SJCRH30 (cell line): Measurements from ENCODE around the genes ZNF32 and OR13A1.

DNA sequence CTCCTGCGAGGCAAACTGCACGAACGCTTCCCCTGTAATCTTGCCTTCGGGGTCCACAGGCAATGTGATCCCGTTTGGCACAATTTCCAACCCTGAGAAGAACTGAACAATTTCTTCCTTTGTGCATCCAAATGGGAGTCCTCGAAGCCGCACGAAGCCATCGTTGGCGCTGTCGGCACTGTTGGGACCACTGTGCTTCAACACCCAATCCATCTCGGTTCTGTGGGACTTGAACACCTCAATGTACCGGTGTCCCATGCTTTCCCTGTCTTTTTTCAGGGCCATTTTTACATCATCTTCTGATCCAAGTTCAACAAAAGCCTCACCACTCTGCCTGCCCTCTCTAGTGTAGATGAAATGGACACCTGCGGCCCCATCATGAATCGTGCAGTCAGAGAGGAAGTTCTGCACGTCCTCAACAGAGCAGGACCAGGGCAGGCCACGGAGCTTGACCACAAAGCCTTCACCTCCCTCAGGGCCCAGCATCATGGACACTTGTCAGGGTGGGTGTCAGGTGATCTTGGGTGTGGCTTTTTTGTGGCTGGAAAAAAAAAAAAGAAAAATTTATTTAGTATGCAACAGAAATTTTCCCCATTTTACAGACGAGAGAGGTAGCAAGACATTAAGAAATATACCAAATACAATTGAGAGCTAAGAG, 16.1 kb downstream of the FXYD4 start:
- RAMPAGE, long total RNA, result no peak

DNA sequence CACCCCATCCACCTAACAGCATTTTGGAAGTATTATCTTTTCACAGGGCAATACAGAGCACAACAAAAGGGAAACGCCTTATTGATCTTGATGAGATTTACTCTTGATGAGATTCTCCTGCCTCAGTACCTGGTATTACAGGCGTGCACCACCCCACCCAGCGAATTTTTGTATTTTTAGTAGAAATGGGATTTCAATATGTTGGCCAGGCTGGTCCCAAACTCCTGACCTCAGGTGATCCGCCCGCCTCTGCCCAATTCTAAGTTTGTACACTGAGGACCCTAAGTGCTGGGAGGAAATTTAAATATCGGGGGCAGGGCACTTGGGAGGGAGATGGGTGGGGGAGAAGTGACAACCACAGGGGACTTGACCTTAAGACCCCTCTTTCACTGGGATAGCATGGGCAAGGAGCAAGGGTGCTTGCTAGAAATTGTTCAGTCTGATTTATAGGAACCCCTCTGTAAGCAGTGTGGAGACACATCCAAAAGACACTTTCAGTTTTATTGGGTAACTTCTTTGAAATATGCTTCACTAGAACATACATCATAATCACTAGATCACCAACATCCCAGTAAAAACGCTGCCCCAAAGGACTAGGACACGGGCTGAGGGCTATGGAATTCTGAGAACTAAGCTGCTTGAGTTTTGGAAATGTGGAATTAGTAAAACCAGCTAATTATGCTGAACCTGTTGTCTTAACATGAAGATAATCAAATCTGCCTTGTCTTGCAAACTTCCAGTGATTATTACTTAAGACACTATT, 14.0 kb downstream of the HNRNPF start:
- RAMPAGE, long total RNA, result no peak

DNA sequence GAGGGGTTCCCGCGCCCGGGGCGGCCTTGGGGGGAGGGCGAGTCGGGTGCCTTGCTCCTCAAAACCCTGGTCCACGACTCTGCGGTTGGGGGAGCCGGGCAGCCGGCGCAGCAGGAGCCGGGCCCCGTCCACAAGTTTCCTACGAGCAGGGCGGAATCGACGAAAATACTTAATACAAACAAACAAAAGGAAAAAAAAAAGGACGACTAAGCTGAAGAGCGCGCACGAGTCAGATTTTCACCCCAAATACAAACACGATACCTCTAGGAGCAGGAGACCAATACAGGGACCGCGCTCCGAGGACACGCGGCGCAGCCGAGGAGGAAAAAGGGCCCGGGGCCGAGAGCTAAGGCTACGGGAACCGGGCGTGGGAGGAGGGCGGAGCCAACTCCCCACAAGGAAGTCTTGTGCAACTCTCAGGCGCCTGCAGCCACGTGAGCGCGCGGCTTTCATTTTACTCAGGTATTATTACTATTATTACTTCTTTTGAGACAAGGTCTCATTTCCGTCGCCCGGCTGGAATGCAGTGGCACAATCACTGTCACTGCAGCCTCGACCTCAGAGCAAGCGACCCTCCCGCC, 1.4 kb downstream of the HNRNPF start:
- RAMPAGE, long total RNA, result start-site peak on the minus strand centred at position 334 of the sequence, 29 bp wide, 34 and 24 reads in 2 replicates

GRCh38 chr10:43648555-43649521, at the start of gene ZNF32:
Gene ZNF32 (minus strand): TSS chr10:43648881.
- RAMPAGE, long total RNA, result start-site peak on the minus strand at chr10:43648818-43648875, 65 and 20 reads in 2 replicates

DNA sequence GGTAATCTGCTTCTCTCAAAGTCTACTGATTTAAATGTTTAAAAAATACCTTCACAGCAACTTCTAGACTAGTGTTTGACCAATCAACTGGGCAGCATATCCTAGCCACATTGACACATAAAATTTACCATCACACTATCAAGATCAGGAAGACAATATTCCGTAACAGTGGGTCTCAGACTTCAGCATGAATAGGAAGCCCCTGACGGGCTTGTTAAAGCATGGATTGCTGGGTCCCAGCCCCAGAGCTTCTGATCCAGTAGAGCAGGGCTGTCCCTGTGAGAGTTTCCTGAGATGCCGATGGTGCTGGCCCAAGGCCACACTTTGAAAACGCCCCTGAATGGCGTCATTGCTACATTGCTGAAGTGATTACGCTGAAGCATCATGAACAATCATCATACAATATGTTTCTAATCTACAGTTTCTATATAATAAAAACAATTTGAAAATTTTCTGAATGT, 38.1 kb upstream of the TMEM72 start:
- RAMPAGE, long total RNA, result no peak

- RAMPAGE, long total RNA, result no peak
These were observed 6.3 kb downstream of the RASSF4 start for GRCh38 chr10:44965609-44966663.

- RAMPAGE, long total RNA, result no peak
These were observed 9.3 kb downstream of the RASSF4 start for GRCh38 chr10:44968873-44969407.

- RAMPAGE, long total RNA, result no peak
These were observed 6.4 kb downstream of the DEPP1 start for GRCh38 chr10:44971852-44973059.

- RAMPAGE, long total RNA, result no peak
These were observed 4.0 kb upstream of the DEPP1 start for GRCh38 chr10:44982552-44983027.

DNA sequence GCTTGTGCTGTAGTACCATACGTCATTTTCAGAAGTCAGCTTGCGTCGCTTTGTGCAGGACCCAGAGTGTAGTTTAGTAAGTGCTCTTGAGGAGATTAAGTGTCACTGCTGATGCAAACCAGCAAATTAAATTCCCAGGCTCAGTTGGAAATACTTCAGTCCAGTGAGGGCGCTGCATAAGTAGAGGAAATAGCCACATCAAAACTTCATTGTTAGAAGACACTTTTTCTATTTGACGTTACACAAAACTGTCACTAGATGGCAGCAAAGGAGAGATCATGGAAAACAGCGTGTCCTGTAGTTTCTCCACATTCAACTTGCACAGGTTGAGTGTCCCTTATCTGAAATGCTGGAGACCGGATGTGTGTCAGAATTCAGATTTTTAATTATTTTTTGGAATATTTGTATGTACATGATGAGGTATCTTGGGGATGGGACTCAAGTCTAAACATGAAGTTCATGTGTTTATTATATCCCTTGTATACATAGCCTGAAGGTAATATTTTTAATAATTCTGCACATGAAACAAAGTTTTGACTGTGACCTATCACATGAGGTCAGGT, 7.9 kb downstream of the ZNF22 start:
- RAMPAGE, long total RNA, result no peak

DNA sequence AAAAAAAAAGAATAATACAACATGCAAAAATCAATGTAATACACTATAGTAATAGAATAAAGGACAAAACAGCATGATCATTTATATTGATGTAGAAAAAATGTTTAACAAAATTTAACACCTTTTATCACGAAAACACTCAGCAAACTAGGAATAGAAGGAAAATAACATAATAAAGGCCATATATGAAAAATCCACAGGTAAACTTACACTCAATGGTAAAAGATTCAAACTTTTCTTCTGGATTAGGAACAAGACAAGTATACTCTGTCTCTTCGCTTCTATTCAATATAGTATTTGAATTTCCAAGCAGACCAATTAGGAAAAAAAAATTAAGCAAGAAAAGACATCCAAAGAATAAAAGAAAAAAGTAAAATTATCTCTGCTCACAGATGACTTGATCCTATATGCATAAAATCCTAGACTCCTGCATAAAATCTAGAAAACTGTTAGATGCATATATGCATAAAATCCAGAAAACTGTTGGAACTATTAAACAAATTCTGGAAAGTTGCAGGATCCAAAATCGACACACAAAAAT, at the start of gene OR13A1:
Gene OR13A1, minus strand, starts transcription at position 295 of the 541 bp plus-strand sequence.
- RAMPAGE, long total RNA, result no peak

- RAMPAGE, long total RNA, result no peak
These were observed 52.1 kb downstream of the ALOX5 start for GRCh38 chr10:45426022-45426593.

- RAMPAGE, long total RNA, result no peak
These were observed 74.1 kb downstream of the MARCHF8 start for GRCh38 chr10:45460879-45461689.

DNA sequence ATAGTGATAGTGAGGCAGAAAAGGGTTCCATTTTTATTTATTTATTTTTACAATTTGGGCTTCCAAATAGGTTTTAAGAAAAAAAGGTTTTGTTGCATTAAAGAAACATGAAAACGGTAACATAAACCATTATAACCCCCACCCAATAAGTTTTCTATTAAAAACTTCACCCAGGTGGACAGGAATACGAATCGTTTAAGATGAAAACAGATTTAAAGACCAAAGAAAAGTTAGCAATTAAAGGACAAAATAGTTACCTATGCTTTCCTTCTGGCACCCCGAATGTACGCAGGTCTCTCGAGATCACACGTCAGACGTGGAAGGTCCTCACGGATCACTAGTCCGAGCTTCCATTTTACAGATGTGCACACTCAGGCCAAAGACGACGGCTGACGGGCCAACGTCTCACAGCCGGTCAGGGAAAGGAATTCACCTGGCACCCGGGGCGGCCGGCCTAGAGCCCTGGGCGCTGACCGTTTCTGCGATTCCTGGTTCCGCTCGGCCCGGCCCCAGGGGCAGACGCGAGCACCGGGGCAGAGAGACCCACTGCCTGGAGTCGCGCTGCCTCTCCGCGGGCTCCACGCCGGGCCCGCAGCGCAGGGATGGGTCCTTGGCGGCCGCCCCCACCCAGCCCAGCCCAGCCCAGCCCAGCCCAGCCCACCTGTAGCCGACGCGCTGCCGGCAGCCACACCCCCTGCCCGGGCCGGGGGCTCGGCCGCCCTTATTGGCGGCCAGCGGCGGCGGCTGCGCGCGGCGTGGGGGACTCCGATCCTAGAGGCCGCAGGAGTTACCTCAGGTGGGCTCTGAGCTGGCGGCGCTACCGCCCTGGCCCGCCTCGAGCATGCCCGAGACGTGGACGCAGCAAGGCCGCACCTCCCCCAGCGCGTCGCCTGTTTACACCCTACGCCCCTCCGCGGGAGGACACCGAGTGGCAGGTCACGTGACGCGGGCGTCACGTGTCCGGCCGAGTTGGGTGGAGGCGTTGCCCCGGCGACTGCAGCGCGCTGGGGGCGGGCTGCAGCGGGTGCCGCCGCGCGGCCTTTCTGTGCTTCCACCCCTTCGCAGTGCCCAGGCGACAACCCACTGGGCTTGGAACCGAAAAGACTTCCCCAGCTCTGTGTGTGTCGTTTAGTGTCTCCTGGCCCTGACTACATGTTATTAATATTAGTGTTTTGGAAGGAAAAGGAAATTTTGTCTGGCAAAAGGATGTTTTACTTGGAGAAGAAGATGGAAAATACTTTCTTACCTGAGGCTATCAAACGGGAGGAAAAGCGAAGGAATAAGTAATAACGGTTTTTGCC, 59.3 kb upstream of the MARCHF8 start:
- RAMPAGE, long total RNA, result no peak

DNA sequence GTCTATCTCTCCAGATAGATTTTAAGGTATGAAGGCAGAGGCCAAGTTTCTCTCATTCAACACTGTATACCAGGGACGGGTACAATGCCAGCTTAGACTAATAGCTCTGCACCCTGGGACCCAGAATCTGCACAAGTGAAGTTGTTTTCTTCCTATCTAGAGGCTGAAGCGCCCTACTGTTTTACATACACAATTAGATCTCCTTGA, 929 bp upstream of the TIMM23 start:
- RAMPAGE, long total RNA, result no peak

DNA sequence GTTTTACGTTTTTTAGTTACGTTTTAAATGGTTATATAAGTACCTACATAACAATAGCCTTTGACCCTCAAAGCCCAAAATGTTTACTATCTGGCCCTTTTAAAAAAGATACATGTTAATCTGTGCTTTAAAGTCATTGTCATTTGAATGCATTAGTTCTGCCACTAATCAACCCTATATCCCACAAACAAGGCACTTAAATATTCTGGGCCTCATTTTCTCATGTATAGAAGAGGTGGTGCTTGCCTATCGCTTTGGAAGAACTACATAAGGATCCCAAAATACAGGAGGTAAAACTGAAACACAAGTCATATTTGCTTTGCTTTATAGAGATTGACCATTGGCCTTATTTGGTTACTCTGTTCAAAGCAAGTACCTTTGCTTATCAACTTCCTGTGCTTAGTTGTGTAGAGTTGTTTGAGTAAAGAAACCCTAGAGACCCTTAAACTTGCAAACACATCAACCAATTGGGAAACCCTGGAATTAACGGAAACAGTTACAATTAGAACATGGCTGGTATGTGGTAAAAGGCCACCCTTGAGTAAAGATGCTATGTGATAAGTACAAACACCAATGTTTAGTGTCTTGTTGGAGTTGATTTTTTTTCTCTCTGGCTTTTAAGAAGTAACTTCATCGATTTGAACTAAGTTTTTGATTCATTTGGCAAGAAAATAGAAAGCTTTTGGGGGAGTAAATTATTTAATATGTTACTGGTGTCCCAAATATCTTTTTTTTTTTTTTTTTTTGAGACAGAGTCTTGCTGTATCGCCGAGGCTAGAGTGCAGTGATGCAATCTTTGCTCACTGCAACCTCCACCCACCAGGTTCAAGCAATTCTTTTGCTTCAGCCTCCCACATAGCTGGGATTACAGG, 26.1 kb downstream of the TIMM23 start:
- RAMPAGE, long total RNA, result no peak

DNA sequence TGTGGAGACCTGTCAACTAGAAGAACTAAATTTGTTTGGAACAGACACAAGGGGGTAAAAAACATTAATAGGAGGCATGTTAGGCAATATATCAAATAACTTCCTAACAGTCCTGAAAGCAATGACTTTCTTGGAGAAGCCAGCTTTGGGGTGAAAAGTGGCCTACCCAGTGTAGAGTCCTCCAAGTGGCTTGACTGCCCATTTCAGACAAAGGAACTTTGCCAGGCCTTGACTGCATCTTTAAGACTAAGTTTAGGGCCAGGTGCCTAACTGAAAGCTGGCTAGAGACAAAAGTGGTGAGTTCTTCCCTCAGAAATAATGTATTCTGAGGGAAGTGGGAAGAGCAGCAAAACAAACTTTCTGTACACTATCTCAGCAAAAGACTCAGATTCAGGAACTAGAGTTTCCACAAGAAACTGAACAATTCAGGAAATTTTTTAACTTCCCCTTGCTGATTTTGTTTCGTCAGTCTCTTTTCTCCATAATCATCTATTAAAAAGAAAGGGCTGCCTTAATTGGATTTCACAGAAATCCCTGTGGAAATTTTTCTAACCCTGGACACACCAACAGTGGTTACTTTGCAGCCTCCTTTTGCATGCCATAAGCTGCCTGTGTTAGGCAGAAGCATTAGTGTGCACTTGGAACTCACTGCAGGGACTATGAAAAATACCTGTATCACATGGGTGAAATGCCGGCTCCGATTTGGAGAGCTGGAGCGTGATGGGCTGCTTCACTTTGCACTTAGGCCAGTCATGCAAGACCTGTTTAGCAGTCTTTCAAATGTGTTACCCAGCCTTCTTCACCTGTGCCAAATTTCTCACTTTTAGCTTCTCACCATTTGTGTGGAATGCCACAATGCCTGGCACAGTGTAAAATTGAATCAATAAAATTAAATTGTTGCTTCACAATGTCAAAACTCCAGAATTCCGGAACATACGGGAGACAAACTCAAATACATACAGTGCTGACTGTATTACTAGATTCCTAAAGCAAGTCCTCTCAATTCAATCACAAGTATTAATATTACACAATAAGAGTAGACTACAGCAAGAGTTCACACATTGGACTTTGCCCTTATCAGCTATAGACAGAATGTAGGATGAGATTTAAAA, 11.4 kb downstream of the NCOA4 start:
- RAMPAGE, long total RNA, result no peak

DNA sequence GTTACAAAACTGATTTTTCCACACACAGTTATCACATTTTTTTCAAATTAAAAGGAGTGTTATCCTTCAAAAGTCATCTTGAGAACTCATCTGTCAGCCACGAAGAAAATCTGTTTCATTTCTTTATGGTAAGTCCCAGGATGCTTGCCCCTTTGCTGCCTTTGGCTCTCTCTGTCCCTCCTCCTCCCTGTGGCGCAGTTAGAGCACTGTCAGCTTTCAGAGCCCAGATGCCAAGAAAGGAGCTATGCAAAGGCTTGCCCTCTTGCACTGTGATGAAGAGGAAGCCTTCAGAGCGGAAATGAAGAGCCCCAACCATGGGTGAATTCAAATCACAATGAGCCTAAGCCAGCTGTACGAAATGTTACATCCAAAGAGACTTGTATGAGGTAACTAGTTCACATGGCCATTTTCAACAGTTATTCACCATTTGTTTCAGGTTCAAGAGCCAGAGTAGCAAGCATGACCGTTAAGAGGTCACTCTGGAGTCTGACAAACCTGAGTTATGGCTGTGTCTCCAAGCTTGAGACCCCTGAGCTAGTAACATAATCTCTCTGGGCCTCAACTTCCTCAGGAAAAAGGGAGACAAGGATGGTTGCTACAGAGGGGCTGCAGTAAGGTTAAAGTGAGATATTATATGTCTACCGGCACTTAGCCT, 10.5 kb downstream of the NCOA4 start:
- RAMPAGE, long total RNA, result no peak

DNA sequence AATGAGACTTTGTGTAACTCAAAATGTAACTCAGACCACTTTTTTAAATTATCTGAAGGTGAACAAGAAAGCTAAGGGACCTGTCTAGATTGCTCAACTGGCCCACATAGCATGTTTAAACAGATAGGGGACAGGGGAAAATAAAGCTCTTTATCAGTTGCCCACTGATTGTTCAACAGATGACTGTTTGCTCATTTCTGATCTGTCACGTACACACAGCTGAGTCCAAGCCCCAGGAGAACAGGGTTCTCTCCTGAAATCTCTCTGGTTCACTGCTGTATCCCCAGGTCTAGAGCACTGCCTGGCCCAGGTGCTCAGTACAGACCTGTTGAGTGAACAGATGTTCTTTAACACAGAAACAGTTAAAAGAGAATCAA, 1.6 kb upstream of the NCOA4 start:
- RAMPAGE, long total RNA, result no peak

DNA sequence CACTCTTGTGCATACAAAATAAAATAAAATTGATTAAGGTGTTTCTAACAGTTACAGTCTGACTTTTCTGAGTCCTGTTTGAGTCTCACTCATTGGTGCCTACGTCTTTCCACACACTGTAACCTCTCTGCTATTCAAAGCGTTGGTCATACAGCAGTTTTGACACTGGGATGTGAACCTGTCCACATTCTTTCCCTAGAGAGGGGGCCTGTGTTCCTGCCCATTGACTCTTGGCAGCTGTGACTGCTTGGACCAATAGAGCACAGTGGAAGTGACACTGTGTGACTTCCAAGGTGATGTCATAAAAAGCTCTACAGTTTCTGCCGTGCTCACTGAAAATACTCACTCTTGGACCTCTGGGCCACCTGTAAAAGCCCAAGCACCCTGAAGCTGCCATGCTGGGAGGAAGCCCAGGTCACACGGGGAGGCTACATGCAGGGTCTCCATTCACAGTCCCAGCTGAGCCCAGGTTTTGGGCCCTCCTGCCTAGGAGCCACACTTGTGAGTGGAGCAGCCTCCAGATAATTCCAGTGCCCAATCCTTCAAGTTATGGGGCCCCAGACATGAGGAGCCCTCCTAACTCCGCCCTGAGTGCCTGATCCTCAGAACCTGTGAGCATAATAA, 737 bp upstream of the ANTXRL start:
- RAMPAGE, long total RNA, result no peak